RPMI7951 (cell line): ENCODE data around the gene RPH3AL.

DNA sequence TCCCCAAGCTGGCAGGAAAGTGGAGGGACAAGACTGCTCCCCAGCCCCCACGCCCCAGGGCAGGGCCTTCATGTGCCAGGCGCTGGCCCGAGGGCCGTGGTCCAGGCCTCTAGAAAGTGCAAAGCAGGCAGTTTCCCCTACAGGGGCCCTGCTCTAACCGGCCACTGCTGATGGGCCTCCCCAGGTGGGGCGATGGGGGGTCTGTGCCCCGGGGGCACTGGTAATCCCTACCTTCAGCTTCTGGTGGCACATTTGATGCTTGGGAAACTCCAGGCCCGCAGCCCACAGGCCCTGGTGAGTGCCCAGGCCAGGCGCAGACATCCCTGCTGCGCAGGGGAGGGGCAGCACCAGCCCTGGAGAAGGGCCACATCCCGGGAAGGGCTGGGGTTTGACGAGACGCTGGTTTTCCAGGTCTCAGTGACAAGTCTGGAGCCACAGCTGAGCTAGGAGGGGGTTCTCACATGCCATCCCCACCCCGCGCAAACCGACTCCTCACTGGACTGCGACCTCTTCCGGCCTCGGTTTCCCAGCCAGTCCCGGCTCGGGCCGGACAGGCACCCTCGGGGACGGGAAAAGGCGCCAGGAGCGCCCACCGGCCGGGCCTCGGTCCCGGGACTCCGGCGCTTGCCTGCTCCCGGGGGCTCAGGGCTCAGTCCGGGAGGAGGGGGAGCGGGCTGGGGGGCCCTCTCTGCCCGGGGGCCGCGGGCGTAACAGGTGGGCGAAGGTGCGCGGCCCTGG, 1.6 kb downstream of the DOC2B start:
- RAMPAGE, long total RNA: no peak

DNA sequence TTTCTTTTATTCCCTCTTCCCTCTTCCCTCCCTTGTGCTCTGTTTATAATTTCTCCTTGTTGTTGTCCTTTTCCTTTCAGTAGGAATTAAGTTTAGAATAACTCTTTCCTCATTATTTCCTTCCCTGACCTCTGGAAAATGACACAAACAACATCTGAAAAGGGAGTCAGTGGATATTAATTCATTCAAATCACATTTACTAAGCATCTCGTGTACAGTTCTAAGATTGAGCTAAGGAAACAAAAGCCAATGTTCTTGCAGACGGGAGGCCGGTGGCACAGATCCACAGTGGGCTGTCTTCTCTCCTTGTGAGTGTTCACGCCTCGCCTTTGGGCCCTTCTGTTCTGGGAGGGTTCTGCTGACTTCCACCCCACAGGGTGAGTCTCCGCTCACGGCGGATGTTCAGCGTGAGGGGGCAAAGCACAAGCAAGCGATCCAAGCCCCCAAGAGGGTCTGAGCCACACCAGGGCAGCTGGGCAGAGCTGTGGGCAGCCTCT, 84.1 kb upstream of the DOC2B start:
- RAMPAGE, long total RNA: no peak

DNA sequence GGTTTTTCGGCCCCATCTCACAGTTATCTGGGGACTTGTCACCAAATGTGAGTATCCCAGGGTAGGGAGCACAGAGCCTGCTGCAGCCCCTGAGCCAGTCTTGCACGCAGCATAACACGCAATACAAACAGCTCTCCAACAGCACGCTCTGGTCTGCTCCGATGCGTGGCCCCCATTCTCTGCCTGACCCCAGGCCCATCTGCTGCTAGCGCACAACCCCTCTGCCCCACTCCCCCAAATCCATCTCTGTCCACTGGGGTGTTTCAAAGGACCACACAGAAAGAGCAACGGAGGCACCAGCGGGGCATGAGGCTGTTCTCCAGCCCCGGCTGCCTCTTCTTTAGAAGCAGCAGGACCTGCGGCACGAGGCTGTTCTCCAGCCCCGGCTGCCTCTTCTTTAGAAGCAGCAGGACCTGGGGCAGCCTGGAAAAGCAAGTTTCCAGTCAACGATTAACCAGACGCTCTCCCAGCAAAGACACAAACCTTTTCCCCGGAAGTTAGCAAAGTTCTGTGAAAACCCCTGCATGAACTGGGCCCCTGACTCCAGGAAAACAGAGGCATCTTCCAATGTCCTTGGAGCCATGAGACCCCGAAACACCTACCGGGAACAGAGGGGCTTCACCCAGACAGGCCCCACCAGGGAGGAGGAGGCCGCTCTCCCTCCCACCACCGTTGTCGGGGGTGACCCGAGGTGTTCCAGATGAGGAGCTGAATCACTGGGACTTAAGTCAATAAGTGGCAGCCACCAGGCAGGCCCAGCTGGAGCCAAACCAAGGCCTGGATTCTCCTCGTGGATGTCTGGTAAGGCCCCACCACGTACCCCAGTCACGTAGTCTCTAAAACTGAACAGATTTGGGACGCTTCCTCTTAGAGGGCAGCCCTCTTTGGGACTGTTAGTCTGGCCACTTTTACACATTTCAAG, at the start of gene RPH3AL:
Gene RPH3AL (minus strand): TSS at position 698 of the 922 bp plus-strand sequence.
- RAMPAGE, long total RNA: no peak

- RAMPAGE, long total RNA: no peak
Observed at GRCh38 chr17:413891-414729, 4.0 kb downstream of the C17orf97 start.

- RAMPAGE, long total RNA: no peak
Observed at GRCh38 chr17:545115-545801, 135.1 kb downstream of the C17orf97 start.

GRCh38 chr17:673045-673735, 41.4 kb downstream of the VPS53 start:
- RAMPAGE, long total RNA: no peak

GRCh38 chr17:755861-756771, 4.1 kb upstream of the GEMIN4 start:
- RAMPAGE, long total RNA: no peak

DNA sequence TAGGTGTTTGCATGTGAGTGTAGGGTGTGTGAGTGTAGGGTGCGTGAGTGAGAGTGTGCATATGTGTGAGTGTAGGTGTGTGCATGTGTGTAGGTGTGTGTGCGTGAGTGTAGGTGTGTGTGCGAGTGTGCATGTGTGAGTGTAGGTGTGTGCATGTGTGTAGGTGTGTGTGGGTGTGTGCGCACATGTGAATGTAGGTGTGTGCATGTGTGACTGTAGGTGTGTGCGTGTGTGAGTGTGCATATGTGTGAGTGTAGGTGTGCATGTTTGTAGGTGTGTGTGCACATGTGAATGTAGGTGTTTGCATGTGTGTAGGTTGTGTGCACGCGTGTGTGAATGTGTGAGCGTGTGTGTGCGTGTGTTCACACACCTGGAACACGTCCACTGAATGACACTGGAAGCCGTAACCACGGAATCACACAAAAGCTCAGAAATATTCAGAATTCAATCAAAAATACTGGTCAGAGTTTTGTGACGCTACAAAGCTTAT, 30.6 kb downstream of the MRM3 start:
- RAMPAGE, long total RNA: no peak

DNA sequence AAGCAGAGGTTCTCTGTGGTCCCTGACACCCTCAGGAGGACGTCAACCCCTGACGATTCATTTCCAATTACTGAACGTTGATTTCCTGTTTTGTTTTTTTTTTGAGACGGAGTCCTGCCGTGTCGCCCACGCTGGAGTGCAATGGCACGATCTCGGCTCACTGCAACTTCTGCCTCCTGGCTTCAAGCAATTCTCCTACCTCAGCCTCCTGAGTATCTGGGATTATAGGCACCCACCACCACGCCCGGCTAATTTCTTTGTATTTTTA, 65.8 kb downstream of the MRM3 start:
- RAMPAGE, long total RNA: no peak

GRCh38 chr17:901867-902743, 77.5 kb downstream of the NXN start:
- RAMPAGE, long total RNA: no peak

DNA sequence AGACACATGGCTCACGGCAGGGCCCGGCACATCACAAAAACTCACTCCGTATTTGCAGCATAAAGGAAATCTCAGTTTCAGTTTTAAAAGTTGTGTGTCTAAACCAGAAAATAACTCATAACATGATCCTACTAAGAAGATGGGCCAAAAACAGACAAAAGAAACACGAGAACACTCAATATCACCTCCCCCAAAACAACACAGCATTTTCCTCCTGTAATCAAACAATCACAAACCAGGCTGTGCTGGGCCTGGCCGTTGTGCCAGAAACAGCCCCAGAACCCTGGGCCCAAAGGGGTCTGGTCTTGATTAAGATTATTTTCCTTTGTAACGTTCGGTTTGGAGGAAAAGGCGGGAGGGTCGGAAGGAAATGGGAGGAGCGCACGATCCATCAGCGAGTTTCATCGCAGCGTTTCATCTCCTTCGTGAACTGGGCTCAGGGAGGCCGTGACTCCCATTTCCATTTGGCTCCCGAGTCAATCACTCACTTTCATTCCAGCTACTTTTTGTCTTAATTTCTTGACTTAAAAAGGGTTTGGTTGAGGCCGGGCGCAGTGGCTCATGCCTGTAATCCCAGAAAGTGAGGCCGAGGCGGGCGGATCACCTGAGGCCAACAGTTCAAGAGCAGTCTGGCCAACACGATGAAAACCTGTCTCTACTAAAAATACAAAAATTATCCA, 61.5 kb downstream of the NXN start:
- RAMPAGE, long total RNA: no peak

- RAMPAGE, long total RNA: no peak
Observed at GRCh38 chr17:927335-928196, 52.0 kb downstream of the NXN start.

DNA sequence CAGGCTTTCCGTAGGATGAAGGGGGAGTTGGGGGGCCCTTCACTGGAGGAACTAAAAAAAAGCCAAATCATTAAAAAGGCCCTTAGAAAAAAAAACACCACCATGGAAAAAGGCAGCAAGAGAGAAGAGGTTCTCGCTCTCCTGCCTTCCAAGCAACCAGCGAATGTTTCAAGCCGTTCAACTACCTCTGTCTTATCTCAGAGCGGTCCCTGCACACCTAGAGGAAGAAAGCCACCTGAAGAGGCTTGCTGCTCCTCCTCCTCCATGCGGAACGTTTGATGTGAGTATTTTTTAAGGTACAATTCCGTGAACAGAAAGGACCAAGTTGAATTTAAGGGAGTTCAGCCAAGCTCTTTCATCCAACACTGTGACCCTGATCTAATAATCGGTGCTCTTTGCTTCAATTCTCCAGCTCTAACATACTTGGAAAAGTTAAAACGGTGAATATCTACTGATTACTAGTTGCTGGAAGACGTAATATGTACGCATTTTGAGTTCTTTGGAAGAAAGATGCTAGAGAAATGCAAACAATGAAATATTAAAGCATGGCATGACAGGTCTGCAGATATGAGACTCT, 9.1 kb downstream of the NXN start:
- RAMPAGE, long total RNA: no peak

DNA sequence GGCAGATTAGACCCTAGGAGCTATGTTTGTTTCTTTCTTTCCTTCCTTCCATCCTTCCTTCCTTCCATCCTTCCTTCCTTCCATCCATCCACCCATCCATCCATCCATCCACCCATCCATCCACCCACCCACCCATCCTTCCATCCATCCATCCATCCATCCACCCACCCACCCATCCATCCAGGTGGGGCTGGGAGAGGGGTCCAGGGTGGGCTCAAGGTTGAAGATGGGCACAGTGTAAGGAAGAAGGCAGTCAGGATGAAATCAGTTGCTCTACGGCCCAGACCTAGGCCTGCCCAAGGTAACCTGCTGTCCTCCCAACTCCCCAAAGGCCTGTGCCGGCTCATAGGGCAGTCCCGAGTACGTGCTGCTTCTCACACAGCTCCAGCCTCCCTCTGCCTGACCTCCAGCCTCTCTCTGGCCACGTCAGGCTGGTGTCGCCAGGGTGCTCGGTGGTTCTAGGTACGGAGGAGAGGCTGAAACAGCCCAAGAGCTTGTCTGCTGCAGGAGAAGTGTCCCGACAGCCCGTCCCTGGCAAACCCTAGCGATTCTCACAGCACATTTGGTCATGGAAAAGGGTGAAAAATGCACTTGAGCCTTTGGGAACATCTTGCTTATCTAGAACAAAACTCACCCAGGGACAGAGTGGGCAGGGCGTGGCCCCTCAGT, 40.2 kb downstream of the TIMM22 start:
- RAMPAGE, long total RNA: no peak

- RAMPAGE, long total RNA: no peak
Observed at GRCh38 chr17:1078619-1079419, 81.9 kb downstream of the TIMM22 start.

GRCh38 chr17:1108598-1108714, 71.3 kb downstream of the ABR start:
- RAMPAGE, long total RNA: no peak

DNA sequence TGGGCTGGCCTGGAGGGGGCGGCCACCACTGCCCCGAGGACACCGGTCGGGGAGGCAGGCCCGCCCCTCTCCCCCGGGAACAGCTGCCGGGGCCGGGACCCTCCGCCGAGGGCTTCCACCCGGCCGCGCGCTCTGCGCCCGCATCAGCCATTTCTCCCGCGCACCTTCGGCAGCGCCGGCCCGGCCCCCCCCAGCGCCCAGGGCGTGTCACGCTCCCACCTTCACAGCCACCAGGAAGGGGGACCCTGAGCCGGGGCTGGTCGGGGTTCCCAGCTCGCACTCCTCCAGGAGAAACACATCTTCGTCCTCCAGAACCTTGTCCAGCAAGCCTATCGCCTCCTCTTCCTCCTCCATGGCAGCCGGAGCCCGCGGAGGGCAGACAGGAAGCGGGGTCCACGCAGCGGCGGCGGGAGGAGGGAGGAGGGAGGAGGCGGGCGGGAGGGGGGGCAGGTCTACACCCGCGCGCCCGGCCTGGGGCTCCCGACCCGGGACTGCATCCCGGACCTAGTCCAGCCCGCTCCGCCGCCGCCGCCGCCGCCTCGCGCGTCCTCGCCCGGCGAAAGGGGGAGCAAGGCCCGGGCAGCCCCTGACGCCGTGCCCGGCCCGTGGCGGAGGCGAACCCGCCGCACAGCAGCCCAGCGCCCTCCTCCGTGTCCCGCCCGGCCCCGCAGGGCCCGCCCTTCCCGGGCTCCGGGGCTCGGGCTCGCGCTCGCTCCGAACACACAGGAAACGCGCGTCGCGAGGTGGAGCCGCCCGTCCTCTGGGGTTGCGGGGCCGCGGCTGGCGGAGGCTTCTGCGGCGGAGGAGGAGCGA, 70.9 kb downstream of the ABR start:
- RAMPAGE, long total RNA: no peak

GRCh38 chr17:1176799-1177318, 2.9 kb downstream of the ABR start:
- RAMPAGE, long total RNA: no peak

DNA sequence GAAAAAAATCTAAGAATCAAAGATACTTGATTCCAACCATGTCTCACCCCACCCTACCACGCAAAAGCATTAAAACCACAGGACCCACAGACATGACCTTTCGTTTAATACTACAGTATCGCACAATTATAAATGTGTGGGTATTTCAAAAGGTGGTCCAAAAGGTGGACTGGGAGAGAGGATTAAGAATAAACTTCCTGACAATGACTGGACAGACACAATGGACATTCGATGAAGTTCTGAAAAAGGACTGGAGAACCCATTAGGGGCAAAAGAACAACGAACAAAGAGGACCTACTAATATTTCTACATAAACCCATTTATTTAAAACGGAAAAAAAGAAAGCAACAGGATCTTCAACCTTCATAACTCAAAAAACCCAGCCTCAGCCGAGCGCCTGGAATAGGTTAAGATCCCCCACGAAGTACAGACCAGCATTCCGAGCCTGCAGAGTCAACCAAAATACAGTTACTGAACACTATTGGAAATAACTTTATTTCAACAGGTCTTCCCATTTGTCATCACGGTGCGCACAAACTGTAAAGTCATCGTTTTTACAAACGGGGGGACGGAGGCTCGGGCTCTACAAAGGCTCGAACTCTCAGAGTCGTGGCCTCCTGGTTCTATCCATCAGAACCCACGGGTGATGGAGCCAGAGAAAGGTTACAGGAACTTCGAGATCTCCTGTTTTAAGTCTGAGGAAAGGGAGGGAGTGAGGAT, 1.3 kb downstream of the YWHAE start:
- RAMPAGE, long total RNA: no peak

DNA sequence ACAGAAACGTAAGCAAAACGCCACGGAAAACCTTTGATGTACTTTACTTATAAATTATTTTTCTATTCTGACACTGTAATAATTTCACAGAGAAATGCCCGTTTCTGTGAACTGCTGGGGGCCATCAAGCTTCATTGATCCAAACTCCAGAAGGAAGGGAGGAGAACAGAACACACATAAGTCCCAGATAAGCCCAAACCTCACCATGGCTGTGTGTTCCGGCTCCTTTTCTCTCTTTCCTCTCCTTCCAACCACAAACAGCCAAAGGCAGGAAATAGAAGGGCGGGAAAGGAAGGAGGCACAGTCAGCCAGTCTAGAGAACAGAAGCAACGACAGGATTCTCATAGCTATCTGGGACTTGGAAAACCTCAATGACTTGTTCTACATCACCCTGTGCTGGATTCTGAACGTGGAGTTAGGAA, 9.1 kb downstream of the CRK start:
- RAMPAGE, long total RNA: no peak